Mesenchymal stem cell of adipose (primary cell): ENCODE measurements around the genes SULT1B1, MUC7, JCHAIN, UTP3, ANKRD17, AFM and CXCL2.

DNA sequence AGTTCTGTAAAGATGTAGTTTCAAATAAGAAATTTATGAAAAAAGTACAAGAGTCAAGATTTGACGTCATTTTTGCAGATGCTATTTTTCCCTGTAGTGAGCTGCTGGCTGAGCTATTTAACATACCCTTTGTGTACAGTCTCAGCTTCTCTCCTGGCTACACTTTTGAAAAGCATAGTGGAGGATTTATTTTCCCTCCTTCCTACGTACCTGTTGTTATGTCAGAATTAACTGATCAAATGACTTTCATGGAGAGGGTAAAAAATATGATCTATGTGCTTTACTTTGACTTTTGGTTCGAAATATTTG is 574 bp downstream of the UGT2B7 start:
- CAGE, long polyA plus RNA: no peak

DNA sequence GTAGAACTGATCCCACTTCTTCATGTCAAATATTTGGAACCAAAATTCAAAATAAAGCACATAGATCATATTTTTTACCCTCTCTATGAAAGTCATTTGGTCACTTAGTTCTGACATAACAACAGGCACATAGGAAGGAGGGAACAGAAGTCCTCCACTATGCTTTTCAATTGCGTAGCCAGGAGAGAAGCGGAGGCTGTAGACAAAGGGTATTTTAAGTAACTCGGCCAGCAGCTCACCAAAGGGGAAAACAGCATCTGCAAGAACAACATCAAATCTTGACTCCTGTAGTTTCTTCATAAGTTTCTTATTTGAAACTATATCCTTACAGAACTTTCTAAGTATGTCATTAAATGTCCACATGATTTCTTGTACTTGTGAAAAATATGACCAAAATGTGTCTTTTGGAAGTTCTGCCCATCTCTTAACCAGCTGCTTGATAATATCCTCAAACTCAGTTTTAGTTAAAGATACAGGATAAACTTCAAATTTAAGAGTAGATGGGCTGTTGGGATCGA is 492 bp downstream of the UGT2B4 start:
- CAGE, long polyA plus RNA: no peak

GRCh38 chr4:69760358-69760884 is at the start of gene SULT1B1:
TSS of gene SULT1B1 (minus strand) at chr4:69760620.
- CAGE, long polyA plus RNA: no peak

GRCh38 chr4:70471892-70472353 is at the start of gene MUC7:
TSS of gene MUC7 (plus strand) at chr4:70472197.
- CAGE, long polyA plus RNA: no peak

GRCh38 chr4:70666230-70666882 is at the start of gene JCHAIN:
TSS of gene JCHAIN (minus strand) at chr4:70666508.
- CAGE, long polyA plus RNA: no peak

DNA sequence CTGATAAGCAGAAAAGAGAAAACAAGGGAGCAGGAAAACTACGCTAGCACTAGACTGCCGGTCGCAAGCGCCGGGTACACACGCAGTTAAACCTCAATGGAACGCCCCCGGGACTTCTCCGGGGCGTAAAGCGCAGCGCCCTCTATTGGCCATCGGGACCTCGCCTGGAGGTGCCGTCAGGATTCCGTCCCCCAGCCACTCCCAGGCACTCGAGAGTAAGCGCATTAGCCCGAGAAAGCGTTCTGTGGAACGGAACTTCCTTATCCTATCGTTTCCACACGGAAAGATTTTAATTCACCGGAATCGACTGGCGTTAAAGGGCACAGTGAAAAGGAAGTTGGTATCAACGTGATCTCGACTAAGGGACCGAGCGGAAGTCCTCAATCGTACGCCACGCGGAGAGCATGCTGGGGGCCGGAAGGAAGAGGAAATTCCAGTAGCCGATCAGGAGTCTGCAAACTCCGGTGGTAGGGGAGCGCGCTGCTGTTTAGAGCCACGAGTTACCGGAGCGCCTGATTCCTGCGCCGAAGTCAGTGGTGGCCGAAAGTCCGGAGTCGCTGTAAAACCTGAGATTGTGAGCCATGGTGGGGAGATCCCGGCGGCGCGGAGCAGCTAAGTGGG is at the start of gene UTP3:
UTP3 (plus strand) TSS at position 436 of the 621 bp plus-strand sequence.
- CAGE, long polyA plus RNA: no peak

DNA sequence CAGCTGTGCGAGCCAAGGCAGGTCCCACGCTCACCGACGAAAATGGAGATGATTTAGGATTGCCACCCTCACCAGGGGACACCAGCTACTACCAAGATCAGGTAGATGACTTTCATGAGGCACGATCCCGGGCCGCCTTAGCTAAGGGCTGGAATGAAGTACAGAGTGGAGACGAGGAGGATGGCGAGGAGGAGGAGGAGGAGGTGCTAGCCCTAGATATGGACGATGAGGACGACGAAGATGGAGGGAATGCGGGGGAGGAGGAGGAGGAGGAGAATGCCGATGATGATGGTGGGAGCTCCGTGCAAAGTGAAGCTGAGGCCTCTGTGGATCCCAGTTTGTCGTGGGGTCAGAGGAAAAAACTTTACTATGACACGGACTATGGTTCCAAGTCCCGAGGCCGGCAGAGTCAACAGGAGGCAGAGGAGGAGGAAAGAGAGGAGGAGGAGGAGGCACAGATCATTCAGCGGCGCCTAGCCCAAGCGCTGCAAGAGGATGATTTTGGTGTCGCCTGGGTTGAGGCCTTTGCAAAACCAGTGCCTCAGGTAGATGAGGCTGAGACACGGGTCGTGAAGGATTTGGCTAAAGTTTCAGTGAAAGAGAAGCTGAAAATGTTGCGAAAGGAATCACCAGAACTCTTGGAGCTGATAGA is 512 bp downstream of the UTP3 start:
- CAGE, long polyA plus RNA: no peak

- CAGE, long polyA plus RNA: no peak
Observed at GRCh38 chr4:70703858-70704369, 15.6 kb downstream of the UTP3 start.

DNA sequence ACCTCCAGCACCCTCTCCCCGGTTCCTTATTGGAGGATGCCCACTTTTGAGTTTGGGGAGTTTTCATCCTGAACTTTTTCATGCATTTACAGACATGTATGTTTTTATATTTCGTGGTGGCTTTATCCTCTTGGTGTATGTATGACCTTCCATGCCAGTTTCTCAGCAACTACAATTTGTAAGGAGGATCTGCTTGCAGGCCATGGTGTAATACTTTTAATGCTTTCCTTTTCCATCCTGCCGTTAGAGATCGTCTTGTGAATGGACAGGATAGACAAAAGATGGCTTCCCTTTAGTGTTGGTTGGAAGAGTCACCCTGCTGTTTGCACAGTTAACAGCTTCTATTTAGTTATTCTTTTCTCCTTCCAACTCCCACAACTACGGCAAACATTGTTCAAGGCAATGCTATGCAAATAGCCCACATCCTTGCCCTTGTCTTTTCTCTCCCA is 12.3 kb upstream of the RUFY3 start:
- CAGE, long polyA plus RNA: no peak

- CAGE, long polyA plus RNA: no peak
Observed at GRCh38 chr4:70903318-70903821, 1.2 kb downstream of the MOB1B start.

GRCh38 chr4:70995870-70996496 is 2.5 kb downstream of the DCK start:
- CAGE, long polyA plus RNA: no peak

- CAGE, long polyA plus RNA: no peak
Observed at GRCh38 chr4:71235769-71236266, 48.8 kb downstream of the SLC4A4 start.

- CAGE, long polyA plus RNA: no peak
Observed at GRCh38 chr4:73222326-73223622, 35.8 kb downstream of the ANKRD17 start.

- CAGE, long polyA plus RNA: no peak
Observed at GRCh38 chr4:73234152-73235349, 24.0 kb downstream of the ANKRD17 start.

DNA sequence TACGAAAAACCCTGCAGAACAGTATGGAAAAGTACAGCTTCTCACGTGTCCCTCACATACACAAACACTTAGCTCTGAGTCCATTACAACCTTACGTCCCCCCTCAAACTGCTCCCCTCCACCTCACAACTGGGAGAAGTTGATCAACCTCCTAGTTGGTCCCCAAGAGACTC is 1.0 kb downstream of the ANKRD17 start:
- CAGE, long polyA plus RNA: no peak

DNA sequence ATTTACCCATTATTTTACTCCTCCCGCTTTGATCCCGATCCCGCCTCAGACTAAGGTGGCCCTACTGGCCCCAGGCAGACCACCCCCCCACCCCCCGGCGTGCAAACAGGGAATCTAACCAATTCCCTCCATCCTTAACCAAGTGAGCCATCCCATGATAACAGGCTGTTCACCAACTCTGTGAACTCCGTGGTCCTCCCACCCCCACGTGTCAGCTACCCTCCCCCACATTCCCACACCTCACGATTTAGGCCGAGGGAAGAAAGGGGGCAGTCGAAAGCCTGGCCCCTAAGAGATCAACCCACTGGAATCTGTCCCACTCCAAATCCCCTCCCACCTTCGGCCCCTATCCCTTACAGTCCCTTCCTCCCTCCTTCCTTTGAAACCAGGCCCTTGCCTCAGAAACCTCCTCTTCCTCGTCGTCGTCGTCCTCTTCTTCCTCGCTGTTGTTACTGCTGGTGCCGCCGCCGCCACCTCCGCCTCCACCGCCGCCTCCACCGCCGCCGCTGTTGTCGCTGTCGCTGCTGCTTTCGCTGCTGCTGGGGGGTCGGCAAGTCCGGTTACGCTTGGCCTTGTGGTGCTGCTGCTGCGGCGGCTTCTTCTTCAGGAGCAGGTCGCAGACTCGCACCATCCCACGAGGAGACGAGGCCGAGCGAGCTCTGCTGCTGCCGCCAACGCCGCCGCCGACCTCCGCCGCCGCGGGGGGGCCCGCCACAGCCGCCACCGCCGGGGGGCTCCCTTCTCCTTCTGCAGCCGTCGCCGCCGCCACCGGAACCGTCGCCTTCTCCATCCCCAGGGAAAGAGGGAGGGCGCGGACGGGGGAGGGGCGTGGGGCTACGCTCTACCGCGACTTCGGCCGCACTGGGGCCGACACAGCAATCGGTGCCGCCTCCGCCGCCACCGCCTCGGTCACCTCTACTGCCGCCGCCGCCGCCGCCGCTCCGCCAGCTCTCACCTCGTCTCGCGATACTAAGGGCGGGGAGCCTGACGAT is at the start of gene ANKRD17:
ANKRD17 (minus strand) TSS at position 920 of the 992 bp plus-strand sequence.
- CAGE, long polyA plus RNA: no peak

DNA sequence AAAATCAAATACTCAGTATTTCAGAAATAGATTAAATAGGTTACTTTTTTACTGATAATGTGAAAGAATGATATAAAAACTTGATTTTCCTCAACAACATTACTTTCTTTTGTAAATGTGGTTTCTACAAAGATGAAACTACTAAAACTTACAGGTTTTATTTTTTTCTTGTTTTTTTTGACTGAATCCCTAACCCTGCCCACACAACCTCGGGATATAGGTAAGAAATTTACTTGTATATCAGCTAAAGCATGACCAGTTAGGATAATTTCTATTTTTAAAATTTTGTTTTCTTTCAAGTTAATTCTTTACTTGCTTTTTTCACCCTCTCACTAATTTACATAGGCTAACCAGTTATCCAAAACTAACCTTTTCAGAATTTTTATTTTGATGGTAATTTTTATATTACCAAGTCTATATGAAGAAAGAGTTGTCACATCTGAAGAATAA is at the start of gene AFM:
AFM (plus strand) TSS at position 102 of the 450 bp plus-strand sequence.
- CAGE, long polyA plus RNA: no peak

GRCh38 chr4:74096075-74096312 is 3.0 kb downstream of the CXCL2 start:
- CAGE, long polyA plus RNA: no peak

- CAGE, long polyA plus RNA: no peak
Observed at GRCh38 chr4:74099044-74099357, at the start of gene CXCL2. TSS of gene CXCL2 (minus strand) at chr4:74099195.

- CAGE, long polyA plus RNA: no peak
Observed at GRCh38 chr4:74099358-74099544, 256 bp upstream of the CXCL2 start.